H9 (cell line): Measurements from ENCODE around the gene POLR2M.

DNA sequence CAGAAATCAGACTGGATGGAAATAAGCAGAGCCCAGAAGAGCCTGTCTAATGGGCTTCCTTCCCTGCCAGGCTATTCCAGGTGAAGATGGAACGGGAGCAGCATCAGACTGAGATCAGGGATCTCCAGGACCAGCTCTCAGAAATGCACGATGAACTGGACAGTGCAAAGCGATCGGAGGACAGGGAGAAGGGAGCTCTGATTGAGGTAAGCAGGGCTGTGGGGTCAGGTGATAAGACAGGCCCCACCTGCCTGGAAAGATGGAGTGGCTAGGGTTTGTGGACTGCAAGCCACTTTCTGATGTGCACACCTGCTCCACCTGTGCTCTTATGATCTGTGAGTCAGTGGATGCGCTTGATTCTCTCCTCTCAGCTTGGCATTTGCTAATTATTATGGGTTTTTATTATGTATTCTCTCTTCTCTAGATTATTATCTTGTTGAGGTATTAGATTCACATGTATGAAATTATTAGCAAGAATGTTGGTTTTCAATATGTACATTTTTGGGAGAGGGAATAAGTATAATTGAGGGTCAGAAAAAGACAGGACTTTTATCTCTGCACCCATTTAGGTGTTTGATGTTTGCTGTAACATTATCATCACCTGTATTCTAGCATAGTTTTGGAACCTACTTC lies 77.4 kb downstream of the CGNL1 start:
- PRO-cap = no peak

DNA sequence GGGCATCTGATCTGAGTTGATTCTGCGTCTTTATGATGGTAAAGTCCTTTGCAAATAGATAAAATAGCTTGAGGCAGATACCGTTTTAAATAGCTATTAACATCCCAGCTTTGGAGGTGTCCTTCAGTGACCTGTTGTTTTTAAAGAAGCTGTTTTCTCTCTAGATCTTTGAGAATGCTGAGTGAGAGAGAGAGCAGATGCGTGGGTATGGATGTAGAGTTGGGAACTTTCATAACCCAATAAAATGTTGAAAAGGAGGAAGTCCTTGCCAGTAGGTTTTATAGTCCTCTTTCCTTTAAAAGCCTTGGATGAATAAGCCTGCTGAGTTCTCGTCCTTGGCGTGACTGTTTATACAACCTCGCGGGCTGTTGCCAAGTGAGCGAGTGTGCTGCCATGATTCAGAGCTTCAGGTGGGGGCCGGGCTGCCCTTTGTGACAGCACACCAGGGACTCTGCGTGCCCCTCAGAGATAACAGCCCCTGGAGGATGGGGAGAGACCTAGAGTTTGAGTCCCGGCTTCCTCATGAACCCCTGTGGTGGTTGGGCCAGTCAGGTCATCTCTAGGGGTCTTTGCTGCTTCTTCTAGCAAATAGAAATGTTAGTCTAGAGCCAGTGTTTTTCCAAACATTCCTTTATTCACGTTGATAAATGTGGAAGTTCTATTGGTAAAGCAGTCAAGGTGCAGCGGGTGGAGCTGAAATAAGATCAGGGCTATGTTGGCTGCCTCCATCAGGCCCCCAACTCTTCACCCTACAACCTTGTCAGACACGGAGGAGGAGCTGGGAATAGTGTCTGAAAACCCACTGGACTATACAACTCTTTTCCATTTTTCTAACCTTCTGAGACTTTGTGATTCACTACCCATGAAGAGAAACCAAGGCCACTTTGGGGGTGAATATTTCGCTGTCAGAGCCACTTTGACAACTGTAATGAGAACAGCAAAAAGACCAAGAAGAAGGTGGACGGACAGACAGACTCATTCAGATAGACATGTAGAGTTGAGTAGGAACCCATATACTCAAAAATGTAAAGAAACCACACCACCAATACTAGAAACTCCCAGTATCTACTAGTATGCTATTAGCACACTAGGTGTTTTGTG lies 18.7 kb downstream of the MYZAP start:
- PRO-cap = no peak

GRCh38 chr15:57706285-57707621 lies at the start of gene POLR2M:
TSS of gene POLR2M (plus strand) at chr15:57706714.
- PRO-cap = bidirectional peak, plus-strand start at chr15:57706714, minus-strand start at chr15:57706562; bidirectional peak, plus-strand start at chr15:57707070, minus-strand start at chr15:57707149

DNA sequence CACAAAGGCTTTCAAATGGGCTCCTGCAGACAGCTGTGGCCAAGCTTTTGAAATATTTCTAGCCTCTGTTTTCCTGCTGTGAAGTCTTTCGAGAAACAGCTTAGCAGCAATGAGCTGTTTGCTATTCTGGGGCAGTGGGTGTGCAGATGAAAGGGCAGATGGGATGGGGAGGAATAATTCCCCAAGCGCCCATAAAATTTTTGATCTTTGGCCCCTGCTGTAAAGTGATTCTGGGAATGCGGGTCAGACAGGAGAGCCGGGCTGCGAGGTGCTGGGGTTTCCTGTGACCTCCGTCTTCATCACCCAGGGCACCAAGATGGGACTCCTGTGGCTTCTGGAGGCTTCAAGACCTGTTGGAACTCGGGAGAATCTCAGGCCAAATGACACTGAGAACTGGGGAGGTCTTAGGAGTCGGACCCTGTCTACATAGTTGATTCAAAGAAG lies 86.2 kb downstream of the POLR2M start:
- PRO-cap = no peak

- PRO-cap = no peak
Measured at GRCh38 chr15:58279197-58279561, 141.0 kb downstream of the AQP9 start.

- PRO-cap = no peak
Measured at GRCh38 chr15:58330020-58330913, 101.5 kb upstream of the LIPC start.

GRCh38 chr15:58332973-58333428 lies 98.8 kb upstream of the LIPC start:
- PRO-cap = no peak

GRCh38 chr15:58357691-58358513 lies 73.9 kb upstream of the LIPC start:
- PRO-cap = no peak

- PRO-cap = no peak
Measured at GRCh38 chr15:58410267-58410866, 21.4 kb upstream of the LIPC start.

GRCh38 chr15:58447519-58448147 lies 15.8 kb downstream of the LIPC start:
- PRO-cap = no peak

GRCh38 chr15:58491026-58491483 lies 59.3 kb downstream of the LIPC start:
- PRO-cap = no peak

- PRO-cap = no peak
Measured at GRCh38 chr15:58604069-58605281, 145.0 kb downstream of the ADAM10 start.

DNA sequence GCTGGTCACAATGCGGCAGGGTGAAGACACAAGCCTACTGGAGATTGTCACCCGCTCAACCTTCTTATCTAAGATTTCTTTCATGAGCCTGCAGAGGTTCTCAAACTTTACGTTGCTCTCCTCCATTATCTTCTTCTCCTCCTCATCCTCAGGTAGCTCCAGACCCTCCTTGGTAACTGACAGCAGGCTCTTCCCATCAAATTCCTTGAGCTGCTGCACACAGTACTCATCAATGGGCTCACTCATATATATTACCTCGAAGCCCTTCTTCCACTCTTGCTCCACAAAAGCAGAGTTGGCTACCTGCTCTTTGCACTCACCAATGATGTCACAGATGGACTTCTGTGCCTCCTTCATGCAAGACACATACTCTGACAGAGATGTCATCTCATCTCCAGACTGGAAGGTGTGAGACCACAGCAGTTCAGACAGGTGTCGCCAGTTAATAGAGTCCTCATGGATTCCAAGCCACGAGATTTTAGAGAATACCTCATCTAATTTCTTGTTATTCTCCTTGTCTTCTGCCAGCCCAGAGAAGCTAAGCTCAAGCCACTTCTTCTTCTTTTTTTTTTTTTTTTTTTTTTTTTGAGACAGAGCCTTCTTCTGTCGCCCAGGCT lies 58.3 kb downstream of the ADAM10 start:
- PRO-cap = no peak

DNA sequence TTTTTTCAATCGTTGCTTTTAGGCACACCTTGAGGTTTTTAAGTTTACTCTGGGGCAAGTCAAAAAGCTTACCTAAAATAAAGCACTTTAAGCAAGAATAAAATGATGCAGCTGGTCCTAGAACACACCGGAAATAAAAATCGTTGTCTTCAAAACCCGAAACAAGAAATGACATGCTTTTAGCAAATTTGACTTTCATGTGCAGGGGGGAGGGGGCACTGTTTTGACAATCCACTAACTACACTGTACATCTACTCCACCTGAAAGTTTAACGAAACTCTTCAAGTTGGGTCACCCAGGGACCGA lies 1.2 kb downstream of the ADAM10 start:
- PRO-cap = no peak

DNA sequence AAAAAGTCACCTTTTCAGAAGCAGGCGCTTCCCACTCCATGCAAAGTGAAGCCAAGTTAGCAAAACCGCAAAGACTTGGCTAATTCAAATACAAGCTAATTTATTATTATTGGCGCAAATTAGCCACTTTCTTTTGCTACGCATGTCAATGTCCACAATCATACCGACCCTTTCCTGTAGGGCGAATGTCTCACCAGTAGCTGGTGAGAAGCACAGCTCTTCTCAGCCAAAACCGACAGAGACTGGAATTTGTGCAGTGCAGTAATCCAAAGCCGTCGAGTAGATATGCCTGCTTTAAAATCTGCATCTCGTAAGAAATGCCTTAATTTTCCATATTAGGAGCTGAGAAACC lies 657 bp upstream of the MINDY2 start:
- PRO-cap = unidirectional peak, plus-strand start at position 196 of the sequence

- PRO-cap = no peak
Measured at GRCh38 chr15:58888159-58888671, 45.3 kb downstream of the SLTM start.

DNA sequence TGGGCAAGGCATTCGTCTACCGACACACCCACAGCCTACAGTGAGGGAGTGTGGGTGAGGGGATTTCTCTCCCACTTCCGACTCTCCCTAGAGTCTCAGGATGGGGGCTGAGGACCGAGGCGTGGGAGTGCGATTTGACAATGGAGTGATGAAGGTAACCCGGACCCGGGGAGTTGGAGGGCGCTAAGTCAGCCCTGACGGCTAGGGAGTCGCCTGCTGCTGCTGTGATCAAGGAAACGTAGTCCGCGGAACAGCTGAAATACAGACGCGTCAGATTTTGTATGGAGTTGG lies 734 bp downstream of the RNF111 start:
- PRO-cap = bidirectional peak, plus-strand start at position 186 of the sequence, minus-strand start at position 147 of the sequence

DNA sequence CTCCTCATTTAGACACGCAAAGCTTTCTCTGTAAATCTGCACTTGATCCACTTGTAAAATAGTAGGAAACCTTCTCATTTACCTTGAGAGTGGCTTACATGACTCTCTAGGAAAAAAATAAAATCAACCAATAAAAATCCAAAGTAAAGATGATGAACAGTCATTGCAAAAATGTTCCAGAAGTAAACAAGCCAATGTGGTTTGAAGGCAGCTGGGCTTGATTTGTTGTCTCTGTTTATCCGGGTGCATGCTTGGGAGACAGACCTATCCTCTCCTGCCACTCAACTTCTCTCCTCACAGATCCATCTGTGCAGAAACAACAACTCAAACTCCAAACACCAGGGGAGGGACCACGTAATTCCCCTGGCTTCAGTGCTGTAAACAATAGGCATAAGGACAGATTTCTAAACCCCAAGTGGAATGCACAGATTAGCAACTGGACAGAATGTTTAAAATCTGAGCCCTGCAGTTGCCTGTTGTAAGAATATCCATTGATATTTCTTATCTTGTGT lies 31.4 kb upstream of the LDHAL6B start:
- PRO-cap = no peak

GRCh38 chr15:59175696-59176075 lies 31.0 kb upstream of the LDHAL6B start:
- PRO-cap = no peak

DNA sequence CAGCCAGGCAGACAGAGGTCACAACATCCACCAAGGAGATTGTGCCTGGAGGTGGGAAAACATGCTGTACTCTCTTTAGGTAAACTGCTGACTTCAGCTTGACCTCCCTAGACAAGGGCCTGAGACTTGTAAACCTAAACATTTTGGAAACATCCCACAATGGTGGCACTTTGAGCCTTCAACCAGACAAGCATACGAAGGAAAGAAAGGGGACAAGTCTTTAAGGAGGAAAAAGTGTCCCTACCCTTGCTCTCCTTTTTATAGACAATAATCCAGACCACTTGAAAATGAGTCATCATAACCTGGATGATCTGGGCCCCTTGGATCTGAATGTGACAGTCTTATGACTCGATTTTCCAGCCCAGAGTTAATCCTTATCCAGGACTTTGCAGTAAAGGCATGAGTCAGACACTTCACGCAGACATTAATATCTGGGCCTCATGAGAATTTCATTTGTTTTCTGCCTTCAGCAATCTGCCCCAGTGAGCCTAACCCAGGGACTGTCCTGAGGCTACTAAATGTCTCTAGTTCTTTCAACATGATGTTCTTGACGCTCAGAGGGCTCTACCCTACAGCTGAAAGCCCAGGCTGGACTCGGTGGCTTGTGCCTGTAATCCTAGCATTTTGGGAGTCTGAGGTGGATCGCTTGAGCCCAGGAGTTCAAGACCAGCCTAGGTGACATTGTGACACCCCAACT lies 6.6 kb upstream of the LDHAL6B start:
- PRO-cap = no peak